Omental fat pad (tissue), 4 donors: ENCODE measurements around a stretch of chr6.

GRCh38 chr6:13802115-13802597 lies 12.2 kb downstream of the MCUR1 start:
- PRO-cap: no peak
- RAMPAGE, long total RNA, 4 experiments: no peak in any of the 4 experiments

- PRO-cap: unidirectional peak, plus-strand start at chr6:13814284
- RAMPAGE, long total RNA, 4 experiments: start-site peak on the minus strand in 1 of 4 experiments, at chr6:13813863-13814127 at its widest, 6 reads per replicate
These were observed 671 bp downstream of the MCUR1 start for GRCh38 chr6:13813383-13814389.

DNA sequence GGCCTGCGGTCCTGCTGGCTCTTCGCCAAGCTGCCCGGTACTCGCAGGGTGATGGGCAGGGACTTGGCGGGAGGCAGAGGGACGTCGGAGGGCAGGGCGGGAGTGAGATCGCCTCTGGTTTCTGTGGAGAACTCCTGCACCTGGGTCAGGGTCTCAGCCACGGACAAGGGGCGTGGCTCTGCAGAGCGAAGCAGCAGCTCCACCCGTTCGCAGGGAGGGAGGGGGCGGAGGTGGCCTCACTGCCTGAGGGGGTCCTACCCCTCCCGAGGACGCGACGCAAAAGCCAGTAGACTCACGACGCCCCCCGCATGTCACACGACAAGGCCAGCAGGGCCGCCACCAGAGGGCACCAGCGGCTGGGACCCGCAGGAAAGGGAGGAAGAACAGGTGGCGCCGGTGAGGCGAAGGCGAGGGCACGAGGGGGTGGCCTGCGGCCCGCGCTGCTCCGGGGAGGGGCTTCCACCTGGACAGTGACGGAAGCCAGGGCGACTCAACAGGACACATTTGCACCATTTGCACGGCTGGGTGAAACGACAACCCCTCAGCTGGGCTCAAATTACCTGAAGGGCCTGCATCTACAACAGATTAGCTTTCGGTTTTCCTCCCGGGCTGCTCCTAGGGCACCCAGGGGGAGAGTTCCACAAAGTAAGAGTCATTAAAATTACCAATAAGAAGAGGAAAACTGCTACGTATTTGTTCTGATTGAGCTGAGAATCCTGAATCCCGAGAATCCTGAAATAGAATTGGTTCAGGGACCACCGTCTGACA lies 51.0 kb upstream of the RNF182 start:
- PRO-cap: no peak
- RAMPAGE, long total RNA, 4 experiments: no peak in any of the 4 experiments

DNA sequence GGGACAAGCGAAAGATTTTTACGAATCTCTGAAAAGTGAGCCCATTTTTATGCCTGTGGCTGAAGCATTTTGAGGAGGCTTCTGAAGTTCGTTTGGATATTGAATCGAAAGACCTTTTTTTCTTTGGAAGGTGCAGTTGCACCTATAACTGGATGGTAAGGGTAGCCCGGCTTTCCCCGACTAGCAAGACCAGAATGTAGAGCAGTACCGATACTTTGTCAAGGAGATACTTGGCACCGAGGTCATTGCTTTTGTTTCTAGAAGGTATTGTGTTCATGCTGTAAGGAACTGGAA lies 637 bp downstream of the RNF182 start:
- PRO-cap: no peak
- RAMPAGE, long total RNA, 4 experiments: no peak in any of the 4 experiments

GRCh38 chr6:14128885-14129604 lies 11.5 kb downstream of the CD83 start:
- PRO-cap: no peak
- RAMPAGE, long total RNA, 4 experiments: no peak in any of the 4 experiments

- PRO-cap: no peak
- RAMPAGE, long total RNA, 4 experiments: no peak in any of the 4 experiments
These were observed 21.3 kb downstream of the CD83 start for GRCh38 chr6:14138904-14139309.

GRCh38 chr6:14310816-14311447 lies 193.4 kb downstream of the CD83 start:
- PRO-cap: no peak
- RAMPAGE, long total RNA, 4 experiments: no peak in any of the 4 experiments

DNA sequence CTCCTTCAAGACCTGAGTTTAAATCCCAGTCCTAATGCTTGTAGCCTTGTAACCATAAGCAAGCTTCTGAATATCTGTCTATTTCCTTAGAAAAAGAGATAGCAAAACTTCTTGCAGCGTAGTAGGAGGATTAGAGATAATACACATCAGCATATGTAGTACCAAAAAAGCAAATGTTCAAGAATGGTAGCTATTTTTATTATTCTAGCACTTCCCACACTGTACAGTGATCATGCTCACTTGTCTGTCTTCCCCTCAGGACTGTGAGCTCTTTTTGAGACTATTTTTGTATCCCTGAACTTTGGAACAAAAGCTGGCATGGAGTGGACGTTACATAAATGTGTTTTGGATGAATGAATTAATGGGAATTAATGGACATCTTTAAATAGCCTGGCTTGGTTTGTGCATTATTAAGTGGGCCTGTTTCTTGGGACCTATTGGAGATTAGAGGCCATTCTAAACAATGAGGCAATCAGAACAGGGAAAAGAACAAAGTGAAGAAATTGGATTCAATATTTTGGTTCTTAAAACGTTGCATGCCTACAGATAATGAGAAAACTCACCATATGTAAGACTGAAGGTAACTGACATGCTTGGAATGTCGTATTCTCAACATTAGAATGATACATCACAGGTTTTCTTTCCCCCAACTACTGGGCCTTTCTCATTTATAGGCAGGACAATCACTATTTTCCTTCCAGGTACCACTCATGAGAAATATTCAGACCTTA lies 243.8 kb downstream of the CD83 start:
- PRO-cap: no peak
- RAMPAGE, long total RNA, 4 experiments: no peak in any of the 4 experiments

GRCh38 chr6:14871228-14871635 lies 374.6 kb upstream of the JARID2 start:
- PRO-cap: no peak
- RAMPAGE, long total RNA, 4 experiments: no peak in any of the 4 experiments

DNA sequence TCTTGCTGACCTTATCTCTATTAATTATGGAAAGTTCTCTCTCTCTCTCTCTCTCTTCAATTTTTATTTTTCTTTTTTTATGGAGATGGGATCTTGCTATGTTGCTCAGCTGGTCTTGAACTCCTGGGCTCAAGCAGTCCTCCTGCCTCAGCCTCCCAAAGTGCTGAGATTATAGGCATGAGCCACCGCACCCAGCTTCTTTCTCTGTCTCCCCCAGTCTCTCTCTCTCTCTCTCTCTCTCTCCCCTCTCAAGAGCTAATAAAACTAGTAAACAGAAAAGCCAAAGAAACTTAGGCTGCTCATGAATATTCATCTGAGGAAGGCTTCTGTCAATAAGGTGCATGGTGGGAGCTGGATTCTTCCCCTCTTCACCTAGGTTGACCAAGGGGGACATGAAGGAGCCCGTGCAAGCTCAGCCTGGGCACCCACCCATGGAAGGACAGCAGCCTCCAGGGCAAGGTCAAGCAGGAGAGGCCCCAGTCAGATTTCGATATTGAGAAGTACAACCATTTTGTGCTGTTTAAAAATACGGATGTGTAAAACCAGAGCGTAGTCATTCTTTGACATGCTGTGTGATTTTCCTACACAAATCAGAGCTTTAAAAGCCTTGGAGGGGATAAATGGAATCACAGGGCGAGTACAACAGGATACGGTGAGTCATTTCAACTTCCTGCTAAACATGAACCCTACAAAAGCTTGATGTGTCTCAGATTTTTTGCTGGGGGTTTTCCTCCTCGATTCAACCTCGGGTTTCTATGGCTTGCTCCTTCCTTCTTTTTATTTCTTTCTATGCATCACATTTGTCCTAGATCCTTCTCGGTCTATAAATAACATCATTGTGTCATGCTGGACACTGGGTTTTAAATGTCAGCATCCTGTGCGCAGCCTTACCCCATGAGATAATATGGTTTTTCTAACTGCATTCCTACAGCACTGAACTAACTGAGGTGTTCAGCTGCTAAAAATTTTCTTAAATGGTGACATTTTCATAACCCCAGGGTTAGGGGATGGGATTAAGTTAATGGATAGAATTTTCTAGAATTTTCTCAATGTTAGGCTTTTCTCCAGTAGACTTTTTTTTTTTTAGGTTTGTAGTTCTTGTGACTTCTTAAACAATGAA lies 368.9 kb upstream of the JARID2 start:
- PRO-cap: no peak
- RAMPAGE, long total RNA, 4 experiments: no peak in any of the 4 experiments

DNA sequence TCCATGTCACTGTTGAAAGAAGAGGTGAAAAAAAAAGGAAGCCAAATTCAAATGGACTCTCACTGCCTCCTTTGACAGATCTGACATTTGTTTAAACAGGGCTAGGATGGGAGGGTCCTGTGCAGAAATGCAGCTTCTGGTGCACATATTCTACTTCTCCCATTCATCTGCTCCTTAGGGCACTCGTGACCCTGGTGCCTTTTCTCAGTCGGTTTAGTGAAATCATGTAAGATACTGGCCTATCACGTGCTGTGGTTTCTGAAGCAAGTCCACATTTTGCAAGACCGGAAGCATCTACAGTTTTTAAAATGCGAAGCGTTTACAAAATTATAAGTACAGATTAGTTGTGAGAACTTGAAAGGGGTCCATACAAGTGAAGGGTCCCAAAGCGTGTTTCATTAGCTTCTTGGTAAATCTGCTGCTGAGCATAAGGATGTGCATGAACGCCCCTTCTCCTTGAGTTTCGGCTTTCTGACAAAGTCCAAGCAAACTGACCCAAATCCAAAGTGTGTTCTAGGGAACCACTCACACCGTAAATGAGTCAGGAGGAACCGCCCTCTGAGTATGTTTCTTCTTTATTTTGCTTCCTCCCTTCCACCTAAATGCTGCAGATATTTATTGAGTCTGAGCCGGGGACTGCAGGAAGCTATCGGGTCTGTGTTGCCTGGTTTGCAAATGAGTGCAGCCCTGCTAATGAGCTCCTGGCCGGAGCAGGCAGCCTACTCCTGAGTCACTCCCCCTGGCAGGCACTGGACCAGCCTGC lies 323.8 kb upstream of the JARID2 start:
- PRO-cap: no peak
- RAMPAGE, long total RNA, 4 experiments: no peak in any of the 4 experiments

DNA sequence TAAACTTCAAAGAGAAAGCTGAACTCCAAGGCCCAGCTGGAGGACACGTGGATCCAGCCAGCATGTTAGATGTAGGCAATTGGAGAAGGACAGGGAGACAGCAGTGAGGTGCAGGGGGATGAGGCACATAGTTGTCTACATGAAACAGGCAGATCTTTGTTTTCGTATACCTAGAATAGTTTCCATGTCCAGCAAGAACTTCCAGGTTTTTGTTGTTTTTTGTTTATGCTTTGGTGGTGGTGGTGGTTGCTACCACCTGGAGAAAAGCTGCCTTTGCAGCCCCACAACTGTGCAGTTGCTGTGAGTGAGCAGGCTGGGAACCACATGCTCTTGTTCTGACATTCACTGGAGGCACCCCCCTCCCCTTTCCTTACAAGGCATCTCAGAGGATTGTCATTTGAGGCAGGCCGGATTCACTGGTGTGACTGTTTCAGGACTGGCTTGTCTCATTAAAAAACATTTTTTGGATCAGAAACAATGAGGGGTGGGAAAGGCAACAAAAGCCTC lies 72.4 kb downstream of the JARID2 start:
- PRO-cap: no peak
- RAMPAGE, long total RNA, 4 experiments: no peak in any of the 4 experiments

DNA sequence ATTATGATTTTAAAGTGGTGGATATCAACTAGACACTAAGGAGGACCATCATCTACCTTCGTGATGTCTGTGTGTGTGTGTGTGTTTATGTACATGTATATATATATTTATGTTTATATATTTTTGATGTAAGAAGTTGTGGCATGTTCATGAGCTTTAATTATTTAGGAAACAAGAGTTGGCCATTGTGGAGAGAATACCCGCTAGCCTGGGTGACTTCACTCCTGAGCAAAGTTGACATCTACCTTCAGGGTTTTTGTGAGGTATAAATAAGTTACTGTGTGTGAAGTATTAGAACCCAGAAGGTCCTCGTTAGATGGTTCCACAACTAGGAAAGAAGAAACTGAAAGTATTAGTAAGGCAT lies 153.5 kb downstream of the JARID2 start:
- PRO-cap: no peak
- RAMPAGE, long total RNA, 4 experiments: no peak in any of the 4 experiments

GRCh38 chr6:15425768-15426889 lies 180.3 kb downstream of the JARID2 start:
- PRO-cap: no peak
- RAMPAGE, long total RNA, 4 experiments: no peak in any of the 4 experiments

- PRO-cap: no peak
- RAMPAGE, long total RNA, 4 experiments: no peak in any of the 4 experiments
These were observed 197.2 kb downstream of the JARID2 start for GRCh38 chr6:15443105-15443412.

DNA sequence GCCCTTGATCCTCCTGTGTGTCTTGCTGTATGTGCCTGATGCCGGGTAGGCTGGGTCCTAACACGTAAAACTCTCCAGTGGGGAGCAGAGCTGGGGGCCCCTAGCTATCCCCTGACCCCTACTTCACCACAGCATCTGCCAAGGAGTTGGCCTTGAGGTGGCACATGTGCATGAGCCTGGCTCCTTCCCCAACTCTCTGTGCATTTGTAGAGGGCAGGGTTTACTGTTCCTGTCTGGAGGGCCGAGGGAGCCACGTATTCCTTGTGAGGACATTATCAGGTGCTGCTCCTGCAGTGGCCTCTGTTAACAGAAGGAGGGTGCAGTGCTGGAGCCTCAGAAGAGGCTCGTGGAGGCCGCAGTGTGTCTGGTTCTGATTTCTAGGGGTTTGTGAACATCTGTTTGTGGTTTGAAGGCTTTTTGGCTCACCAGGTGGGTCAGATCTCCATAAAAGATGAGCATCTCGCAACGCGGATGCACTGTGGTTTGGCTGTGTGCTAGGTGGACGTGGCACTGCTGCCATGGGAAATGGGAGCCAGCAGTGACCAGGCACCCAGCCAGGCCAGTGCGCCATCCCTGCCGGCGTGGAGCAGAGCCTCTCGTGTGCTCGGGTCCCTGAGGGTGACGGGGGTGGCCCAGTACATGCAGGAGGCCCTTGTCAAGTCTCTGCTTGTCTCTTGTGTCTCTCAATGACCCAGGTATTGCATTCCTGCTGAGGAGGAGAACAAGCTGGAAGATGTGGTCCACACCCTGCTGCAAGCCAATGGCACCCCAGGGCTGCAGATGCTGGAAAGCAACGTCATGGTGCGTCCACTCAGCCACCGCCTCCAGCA lies 152.0 kb downstream of the DTNBP1 start:
- PRO-cap: no peak
- RAMPAGE, long total RNA, 4 experiments: no peak in any of the 4 experiments

GRCh38 chr6:16134756-16135818 lies 6.2 kb downstream of the MYLIP start:
- PRO-cap: no peak
- RAMPAGE, long total RNA, 4 experiments: no peak in any of the 4 experiments

DNA sequence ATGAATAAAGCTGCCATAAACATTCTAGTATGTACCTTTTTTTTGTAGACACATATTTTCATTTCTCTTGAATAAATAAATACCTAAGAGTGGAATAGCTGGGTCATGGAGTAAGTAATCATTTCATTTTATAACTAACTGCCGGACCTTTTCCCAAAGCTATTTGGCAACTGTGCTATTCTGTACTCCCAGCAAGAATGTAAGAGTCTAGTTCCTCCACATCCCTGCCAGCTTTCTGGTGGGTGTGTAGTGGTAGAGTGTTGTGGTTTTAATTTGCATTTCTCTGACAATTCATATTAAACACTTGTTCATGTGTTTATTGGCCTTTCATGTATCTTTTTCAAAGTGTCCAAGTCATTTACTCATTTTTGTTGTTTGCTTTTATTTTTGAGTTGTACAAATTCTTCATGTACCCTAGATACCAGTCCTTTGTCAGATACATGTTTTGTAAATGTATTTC lies 7.7 kb downstream of the MYLIP start:
- PRO-cap: no peak
- RAMPAGE, long total RNA, 4 experiments: no peak in any of the 4 experiments

DNA sequence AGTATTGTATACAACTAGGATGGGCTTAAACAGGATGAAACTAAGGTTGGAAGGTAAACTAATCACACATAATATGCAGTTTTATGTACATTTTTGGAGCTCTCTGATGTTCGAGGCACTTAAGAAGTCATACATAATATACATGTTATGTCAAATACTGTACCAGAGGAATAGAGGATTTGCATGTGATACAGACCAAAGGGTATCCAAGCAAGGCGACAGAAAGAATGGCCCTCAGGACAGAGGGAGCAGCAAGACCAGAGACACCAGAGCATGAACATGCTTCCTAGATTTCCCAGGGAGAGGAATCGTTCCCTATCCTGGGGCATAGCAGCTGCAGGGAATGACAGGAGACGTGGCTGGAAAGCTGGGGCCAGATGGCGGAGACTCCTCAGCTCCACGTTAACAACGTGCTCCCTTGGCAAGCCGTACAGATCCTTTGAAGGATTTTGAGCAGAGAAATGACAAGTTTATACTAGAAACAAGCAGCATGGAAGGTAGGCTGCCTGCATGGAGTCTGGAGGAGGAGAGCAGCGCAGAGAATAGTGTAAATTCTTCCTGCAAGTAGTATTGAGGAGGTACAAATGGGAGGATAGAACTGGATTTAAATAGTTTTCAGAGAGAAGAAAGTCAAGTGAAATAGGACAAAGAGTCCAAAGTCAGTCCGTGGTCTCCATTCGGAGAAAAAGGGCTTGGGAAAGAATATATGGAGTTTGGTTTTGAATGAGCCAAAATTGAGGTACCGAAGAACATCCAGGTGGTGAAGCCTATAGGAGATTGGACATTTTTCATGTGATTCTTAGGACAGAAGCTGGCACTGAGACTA lies 11.7 kb downstream of the MYLIP start:
- PRO-cap: no peak
- RAMPAGE, long total RNA, 4 experiments: no peak in any of the 4 experiments

GRCh38 chr6:16326758-16327157 lies 88.4 kb downstream of the GMPR start:
- PRO-cap: no peak
- RAMPAGE, long total RNA, 4 experiments: no peak in any of the 4 experiments